Daoy (cell line): ENCODE data around the genes REEP3 and SIRT1.

- RAMPAGE, long total RNA, result no peak
These were observed 23.7 kb downstream of the RTKN2 start for GRCh38 chr10:62244856-62245337.

DNA sequence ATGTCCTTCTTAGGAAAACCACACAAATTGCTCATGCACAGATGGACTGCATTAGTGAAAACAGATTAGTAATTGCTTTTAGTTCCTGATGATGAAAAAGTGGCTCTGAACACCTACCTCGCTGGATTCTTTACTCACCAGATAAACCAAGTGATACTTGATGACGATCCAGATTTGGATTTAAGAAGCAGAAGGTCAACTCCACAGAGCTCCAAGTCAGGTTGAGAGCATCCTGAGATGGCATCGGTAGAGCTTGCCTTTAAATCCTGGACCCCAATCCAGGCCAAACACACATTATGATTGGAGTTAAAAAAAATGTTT, 59.2 kb downstream of the ZNF365 start:
- RAMPAGE, long total RNA, result no peak

GRCh38 chr10:62617459-62618073, 187.0 kb upstream of the ADO start:
- RAMPAGE, long total RNA, result no peak

- RAMPAGE, long total RNA, result no peak
These were observed 23.1 kb downstream of the JMJD1C start for GRCh38 chr10:63442413-63443312.

DNA sequence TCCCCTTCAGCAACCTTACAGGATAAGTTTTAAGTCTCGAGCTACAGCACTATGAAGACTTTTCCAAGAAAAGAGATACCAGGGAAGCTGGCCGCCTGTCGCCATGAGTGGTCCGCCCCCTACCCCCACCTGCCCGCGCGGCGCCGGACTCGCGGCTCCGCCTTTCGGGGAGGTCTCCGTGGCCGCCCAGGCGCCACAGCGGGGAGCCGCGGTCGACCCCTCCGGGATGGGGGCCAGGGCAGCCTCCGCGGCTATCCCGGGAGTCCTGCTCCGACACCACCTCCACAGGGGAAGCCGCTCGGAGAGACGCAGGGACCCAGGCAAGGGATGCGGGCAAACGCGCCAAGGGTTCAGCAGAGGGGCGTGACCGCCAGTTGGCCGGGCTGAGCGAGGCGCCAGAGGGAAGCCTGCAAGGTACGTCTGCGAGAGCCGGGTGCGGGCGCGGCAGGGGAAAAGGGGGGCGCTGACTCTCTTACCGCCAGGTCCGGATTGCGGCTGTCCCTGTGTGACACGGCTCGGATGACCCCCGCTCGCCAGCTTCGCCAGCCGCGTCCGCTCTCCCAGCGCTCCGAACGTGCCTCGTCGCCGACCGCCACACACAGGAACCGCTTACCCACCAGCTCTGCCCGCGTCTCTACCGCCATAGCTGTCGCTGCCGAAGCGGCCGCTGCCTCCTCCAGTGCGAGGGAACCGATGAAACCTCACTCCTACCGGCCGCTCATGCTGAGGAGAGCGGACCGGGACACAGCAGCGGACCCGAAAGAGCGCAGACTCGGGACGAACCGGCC, 564 bp downstream of the JMJD1C start:
- RAMPAGE, long total RNA, result no peak

- RAMPAGE, long total RNA, result no peak
These were observed 20.9 kb upstream of the JMJD1C start for GRCh38 chr10:63486565-63487158.

DNA sequence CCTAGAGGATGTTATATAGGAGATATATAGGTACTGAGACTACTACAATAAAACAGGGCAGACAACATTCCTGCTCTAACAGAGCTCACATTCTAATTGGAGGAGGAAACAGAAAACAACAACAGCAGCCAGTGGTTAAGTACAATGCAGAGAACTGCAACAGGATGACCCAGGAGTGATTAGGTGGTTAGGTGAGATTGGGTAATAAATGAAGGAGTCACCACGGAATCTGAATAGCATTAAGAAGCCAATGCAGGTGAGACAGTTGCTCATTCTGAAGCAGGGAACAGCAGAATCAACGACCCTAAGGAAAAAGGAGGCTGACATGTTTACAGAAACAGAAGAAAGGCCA, 17.0 kb upstream of the REEP3 start:
- RAMPAGE, long total RNA, result no peak

- RAMPAGE, long total RNA, result no peak
These were observed at the start of gene REEP3 for GRCh38 chr10:63521310-63522416. TSS of gene REEP3 (plus strand) at chr10:63521401.

DNA sequence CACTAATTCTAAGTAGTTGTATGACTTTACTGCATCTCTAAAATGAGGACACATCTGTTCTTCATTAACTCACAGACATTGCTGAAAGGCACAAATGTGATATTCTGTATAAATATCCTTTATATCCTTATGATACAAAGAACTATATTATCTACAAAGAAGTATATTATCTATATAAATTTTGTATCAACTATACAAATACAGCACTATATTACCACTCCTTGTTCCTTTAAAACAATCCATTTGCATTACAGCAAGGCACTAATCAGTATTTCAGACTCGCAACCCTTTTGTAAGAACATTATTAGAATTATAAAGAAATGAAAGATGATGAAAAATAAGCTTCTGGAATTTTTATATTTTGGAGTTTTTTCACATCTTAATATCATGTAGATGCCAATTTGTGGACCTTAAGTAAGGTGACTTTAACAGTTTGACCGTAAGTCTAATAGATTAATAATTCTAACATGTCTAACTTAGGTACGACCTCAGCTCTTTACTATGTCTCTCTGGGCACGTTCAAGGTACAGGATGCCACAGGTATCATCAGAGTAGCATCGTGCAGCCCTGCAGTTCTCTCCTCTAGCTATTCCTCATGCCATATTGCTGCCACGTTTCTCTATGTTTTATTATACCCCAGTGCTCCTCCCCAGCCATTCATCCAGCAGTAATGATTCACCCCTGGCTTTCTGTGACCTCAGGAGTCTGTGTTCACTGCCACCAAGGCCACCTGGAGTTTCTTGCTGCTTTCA, 21.4 kb downstream of the REEP3 start:
- RAMPAGE, long total RNA, result no peak

GRCh38 chr10:63644904-63645161, 123.6 kb downstream of the REEP3 start:
- RAMPAGE, long total RNA, result no peak

GRCh38 chr10:63682154-63682771, 161.1 kb downstream of the REEP3 start:
- RAMPAGE, long total RNA, result no peak

- RAMPAGE, long total RNA, result no peak
These were observed 1034.5 kb upstream of the LRRTM3 start for GRCh38 chr10:65891342-65891771.

- RAMPAGE, long total RNA, result no peak
These were observed 704.9 kb upstream of the LRRTM3 start for GRCh38 chr10:66220918-66221295.

DNA sequence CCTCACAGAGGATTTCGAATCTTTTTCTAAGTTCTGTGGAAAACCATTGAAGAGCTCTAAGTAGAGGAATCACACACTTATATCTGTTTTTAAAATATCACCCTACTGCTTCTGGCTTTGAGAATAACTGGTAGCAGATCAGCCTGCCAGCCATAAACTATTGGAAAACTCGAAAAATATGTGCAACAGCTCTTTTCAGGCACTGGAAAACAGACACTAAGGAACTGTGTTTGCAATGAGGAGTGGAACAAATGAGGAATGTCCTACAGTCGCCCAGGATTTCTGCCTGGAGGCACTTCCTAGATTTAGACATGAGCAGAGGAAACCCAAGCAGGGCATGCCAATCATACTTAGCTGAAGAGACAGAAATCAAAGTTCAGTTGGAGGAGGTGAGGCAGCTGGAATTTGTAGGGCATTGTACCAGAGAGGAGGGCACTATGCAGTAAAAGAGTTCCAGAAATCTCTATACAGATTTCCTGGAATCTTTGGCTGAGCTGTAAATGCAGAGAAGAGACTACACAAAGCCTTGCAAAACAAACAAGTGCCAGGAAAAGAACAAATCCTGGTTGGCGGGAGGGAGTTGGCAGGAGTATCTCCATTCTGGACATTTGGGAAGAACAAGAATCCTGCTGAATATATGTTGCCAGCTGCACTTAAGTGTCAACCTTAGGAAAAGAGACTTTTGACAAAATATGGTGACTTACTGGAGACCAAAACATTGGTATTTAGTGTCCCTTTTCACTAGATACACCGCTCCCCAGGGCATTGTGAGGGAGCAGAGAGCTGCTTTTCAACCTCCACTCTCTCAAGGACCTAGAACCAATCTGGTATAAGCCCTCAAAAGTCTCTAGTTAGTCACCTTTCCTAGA, 603.5 kb upstream of the LRRTM3 start:
- RAMPAGE, long total RNA, result no peak

- RAMPAGE, long total RNA, result no peak
These were observed at the start of gene SIRT1 for GRCh38 chr10:67883885-67884874. TSS of gene SIRT1 (plus strand) at chr10:67884656.

DNA sequence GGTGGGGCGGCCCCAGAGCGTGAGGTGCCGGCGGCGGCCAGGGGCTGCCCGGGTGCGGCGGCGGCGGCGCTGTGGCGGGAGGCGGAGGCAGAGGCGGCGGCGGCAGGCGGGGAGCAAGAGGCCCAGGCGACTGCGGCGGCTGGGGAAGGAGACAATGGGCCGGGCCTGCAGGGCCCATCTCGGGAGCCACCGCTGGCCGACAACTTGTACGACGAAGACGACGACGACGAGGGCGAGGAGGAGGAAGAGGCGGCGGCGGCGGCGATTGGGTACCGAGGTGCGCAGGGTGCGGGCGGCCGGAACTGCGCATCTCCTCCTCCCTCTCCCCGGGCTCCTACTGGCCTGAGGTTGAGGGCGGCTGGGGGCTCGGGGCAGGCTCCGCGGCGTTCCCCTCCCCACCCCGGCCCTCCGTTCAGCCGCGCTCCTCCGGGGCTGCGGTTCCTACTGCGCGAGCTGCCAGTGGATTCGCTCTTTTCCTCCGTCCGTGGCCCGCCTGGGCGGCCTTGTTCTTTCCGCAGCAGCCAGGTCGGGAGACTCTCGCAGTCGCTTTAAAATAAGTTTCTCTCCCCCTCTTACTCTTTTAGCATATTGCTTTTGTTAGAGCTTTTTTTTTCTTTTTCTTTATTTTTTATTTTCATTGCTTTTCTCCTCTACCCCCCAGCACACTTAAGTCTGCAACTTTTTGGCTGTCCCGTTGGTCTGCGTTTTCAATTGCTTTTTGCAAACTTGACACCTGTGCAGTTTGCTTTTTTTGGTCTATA, 599 bp downstream of the SIRT1 start:
- RAMPAGE, long total RNA, result no peak

- RAMPAGE, long total RNA, result no peak
These were observed 27.9 kb upstream of the HNRNPH3 start for GRCh38 chr10:68303835-68304448.

GRCh38 chr10:68344898-68345607, 12.3 kb upstream of the PBLD start:
- RAMPAGE, long total RNA, result no peak

DNA sequence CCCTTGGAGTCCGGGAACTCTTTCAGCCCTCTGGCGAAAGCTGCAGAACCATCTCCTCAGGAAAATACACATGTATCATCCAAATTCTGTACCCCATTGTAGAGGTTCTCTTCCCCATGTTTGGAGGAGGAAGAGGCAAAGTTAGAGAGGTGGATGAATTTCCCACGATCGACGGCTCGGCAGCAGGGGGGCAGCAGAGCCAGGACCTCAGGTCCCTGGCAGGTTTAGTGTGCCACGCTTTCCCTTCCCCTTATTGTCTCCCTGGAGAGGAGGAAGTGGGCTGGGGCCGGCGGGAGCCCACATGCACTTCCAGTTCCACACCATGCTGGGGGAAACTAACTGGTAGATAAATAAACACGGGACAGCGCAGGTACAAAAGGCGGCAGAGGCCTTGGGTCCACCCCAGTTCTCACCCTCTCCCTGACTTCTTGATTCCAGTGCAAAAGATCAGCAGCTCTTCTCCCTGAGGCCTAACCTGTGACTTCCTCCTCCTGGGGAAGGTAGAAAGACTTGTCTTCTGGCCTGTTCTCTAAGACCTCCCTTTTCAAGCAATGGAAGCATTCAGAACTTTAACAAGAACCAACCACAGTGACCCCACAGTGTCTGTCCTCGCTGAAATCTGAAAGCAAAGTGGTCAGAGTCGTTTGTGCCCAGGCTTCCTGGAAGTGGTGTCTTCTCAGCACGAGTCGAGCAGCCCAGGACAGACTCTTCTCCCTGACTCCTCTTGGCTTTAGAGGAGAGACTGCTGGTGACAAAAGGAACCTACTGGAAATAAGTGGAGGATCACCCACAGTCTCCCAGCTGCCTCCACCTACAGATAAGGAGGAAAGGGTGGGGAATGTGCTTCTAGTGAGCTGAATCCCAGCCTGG, 30.5 kb upstream of the SRGN start:
- RAMPAGE, long total RNA, result no peak

GRCh38 chr10:69071425-69071915, 16.4 kb upstream of the SRGN start:
- RAMPAGE, long total RNA, result no peak